Heart right ventricle (tissue), 2 donors: Measurements from ENCODE around the gene COL11A2.

DNA sequence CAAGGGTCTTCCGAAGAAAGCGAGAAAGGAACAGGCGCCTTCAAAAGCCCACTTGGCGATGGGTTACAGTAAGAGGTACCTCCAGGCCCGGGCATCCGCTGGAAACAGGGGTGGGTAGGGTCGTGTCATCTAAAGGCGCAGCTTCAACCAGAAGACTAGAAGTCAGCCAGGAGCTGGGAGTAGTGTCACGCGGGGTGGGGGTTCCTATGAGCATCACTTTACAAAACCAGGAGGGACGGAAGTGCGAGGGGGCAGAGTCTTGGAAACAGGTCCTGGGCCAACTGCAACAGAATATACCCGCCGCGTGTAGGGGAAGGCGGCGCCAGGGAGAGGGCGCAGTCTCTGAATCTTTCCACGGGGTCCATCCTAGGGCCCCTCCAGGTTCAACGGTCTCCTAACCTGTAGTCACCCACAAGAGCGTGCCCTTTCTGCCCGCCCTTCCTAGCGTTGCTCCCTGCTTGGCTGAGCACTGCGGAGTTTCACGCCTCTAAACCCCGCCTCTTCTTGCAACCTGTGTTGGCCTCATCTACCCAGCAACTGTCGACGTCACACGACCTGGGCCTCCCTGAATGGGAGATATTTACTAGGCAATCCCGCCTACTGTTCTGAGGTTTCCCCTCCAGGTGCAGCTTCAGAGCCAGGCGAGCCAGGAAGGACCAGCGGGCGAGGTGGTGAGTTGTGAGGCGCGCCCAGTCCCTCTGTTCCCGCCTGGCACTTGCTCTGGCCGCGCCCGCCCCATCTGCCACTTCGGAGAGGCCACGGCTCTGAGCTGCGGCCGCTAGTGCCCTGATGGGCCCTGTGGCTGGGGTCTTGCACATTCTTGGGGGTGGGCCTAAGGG lies 572 bp upstream of the PSMB8 start:
- PRO-cap, 2 experiments, result peak in 2 of 2 experiments; most common plus-strand start position 289 of the sequence (in 1); most common minus-strand start position 196 of the sequence (in 1)

DNA sequence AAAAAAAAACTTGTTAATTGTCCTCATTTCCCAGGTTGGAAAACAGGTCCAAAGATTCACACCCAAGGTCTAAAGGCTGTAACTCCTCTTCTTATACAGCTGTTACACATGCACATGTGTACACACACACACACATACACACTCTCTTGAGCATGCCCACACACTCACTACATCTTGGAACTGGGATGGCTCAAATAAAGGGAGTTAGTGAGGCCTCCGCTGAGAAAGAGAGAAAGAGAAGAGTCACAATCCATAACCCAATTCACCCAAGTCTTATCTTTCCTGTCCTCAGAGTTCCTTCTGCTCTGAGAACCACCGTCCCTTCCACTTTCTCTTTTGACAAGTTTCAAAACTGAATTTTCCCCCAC lies 3.1 kb upstream of the HLA-DMB start:
- PRO-cap, 2 experiments, result no peak in any of the 2 experiments

DNA sequence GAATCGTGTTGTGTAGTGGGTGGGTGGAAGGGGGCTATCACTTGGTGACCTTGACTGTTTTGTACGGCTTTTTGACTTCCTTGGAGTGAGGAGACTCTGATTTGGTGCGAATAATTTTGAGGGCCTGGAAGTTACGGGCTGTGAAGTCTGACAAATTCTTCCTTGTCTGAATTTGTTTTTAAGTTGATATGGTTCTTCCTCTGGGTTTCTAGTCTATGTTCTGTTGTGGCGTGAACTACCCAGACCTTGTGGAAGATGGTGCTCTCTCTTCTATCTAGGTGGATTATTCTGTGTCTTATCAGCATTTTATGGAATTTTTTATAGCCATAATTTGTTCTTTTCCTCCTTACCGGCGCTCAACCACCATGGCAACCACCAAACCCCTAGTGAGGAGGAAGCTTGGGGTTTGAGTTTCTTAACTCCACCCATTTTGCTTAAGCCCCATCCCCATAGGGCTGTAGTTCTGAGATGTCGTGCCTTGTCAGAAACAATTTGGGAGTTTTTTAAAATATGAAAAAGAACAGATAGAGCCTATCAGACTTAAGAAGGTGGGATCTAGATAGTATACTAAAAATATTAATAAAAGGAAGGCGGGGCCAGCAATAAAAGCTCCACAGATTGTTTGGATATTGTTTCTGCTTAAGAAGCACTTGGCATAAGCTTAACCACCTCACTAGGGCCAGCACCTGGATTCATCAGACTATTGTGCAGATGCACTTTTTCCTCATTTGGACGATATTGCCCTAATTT lies 5.5 kb downstream of the BRD2 start:
- PRO-cap, 2 experiments, result peak in 1 of 2 experiments; most common minus-strand start position 388 of the sequence (in 1)

DNA sequence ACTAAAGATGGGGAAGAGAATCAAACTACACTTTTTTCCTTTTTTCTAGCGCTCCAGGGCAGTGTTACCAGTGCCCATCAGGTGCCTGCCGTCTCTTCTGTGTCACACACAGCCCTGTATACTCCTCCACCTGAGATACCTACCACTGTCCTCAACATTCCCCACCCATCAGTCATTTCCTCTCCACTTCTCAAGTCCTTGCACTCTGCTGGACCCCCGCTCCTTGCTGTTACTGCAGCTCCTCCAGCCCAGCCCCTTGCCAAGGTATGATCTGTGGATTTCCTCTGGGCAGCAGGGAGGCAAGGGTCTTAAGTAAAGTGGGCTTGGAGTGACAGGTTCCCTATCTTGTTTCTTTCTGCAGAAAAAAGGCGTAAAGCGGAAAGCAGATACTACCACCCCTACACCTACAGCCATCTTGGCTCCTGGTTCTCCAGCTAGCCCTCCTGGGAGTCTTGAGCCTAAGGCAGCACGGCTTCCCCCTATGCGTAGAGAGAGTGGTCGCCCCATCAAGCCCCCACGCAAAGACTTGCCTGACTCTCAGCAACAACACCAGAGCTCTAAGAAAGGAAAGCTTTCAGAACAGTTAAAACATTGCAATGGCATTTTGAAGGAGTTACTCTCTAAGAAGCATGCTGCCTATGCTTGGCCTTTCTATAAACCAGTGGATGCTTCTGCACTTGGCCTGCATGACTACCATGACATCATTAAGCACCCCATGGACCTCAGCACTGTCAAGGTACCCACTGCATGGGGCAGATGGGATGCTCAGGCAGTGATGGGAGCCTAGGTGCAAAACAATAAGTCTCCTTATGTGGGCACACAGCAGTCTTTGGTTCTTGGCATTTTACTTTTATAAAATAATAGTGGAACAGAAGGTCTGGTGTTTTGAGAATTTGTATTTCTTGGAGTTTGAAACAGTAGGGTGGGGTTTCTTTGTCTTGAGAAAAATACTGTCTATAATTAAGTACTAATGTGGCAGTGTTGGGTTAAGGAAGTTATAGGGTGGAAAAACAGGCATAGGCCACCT lies 8.1 kb downstream of the BRD2 start:
- PRO-cap, 2 experiments, result no peak in any of the 2 experiments

DNA sequence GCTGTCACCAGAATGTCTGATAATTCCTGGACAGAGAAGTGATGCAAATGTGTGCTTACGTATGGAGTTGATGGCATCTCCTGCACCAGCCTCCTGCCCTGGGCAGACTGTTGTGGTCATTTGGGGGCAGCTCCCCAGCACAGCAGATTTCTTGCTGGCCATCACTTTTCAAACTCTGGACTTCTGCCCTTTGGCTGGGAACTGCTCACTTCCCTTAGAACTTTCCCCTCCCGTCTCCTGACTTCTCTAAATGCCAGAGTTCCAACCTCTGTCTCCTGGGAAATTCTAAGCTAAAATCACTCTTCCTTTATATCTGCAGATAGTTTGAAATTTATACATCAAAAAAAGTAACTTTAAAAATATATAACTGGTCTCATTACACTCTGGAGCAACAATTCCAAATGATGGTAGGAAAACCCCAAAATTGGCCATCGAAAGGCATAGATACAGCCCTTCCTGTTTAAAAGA lies 5.9 kb upstream of the HLA-DOA start:
- PRO-cap, 2 experiments, result peak in 1 of 2 experiments; most common plus-strand start position 271 of the sequence (in 1); most common minus-strand start position 177 of the sequence (in 1)

- PRO-cap, 2 experiments, result no peak in any of the 2 experiments
Observed at GRCh38 chr6:33017689-33018519, 8.5 kb upstream of the HLA-DOA start.

- PRO-cap, 2 experiments, result no peak in any of the 2 experiments
Observed at GRCh38 chr6:33172608-33173130, 19.6 kb downstream of the COL11A2 start.

- PRO-cap, 2 experiments, result peak in 1 of 2 experiments; most common plus-strand start chr6:33192574 (in 1); most common minus-strand start chr6:33192463 (in 1)
Observed at GRCh38 chr6:33192340-33192838, at the start of gene COL11A2. TSS of gene COL11A2 (minus strand) at chr6:33192467.

GRCh38 chr6:33211527-33212085 lies 3.3 kb downstream of the RING1 start:
- PRO-cap, 2 experiments, result no peak in any of the 2 experiments

DNA sequence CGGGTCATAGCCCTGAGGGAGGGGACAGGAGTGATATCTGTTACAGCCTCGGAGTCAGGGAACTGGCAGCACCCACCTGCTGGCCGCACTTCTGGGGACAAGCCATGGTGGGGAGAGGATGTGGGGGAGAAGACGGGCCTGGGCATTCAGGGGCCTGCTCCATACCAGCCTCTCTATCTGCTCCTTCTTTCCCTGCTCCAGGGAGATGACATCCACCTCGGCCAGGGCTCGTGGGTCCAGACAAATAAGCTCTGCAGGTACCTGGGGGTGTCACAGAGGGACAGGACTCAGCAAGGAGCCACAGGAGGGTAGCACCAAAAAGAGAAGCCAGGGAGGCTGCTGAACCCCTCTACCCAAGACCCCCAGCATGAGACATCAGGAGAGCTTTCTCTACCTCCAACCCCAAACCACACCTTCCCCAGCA lies 2.7 kb downstream of the B3GALT4 start:
- PRO-cap, 2 experiments, result no peak in any of the 2 experiments

GRCh38 chr6:33304901-33305988 lies 6.5 kb upstream of the RGL2 start:
- PRO-cap, 2 experiments, result no peak in any of the 2 experiments

DNA sequence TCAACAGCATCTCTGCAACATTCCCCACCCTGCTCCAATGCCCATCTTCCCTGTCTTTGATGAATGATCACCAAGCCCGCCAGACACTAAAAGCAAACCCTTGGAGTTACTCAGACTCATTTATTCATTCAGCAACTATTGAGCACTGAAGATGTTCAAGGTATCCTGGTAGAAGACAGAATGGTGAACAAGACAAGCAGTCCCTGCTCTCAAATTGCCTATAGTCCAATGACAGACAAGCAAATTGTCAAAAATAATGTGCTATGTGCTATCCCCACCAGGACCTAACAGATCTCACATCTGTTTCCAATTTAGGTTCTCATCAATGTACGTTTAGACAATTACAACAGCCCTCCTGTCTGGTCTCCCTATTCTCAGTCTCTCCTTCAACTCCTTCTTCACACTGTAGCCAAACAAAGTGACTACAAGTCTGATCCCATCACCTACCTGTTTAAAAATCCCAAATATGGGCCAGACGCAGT lies 7.5 kb upstream of the RGL2 start:
- PRO-cap, 2 experiments, result no peak in any of the 2 experiments

DNA sequence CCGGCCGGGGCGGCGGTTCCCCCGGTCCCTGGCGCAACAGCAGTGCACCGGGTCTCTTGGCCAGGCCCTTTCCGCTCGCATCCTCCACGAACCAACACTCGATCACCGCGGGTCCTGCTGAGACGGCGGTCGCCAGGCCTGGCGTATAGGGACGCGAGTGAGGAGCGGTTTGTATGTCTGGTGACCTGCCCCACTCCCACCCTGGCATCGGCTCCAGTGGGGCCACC lies 238 bp downstream of the TAPBP start:
- PRO-cap, 2 experiments, result peak in 1 of 2 experiments; most common plus-strand start position 97 of the sequence (in 1); most common minus-strand start position 145 of the sequence (in 1)

DNA sequence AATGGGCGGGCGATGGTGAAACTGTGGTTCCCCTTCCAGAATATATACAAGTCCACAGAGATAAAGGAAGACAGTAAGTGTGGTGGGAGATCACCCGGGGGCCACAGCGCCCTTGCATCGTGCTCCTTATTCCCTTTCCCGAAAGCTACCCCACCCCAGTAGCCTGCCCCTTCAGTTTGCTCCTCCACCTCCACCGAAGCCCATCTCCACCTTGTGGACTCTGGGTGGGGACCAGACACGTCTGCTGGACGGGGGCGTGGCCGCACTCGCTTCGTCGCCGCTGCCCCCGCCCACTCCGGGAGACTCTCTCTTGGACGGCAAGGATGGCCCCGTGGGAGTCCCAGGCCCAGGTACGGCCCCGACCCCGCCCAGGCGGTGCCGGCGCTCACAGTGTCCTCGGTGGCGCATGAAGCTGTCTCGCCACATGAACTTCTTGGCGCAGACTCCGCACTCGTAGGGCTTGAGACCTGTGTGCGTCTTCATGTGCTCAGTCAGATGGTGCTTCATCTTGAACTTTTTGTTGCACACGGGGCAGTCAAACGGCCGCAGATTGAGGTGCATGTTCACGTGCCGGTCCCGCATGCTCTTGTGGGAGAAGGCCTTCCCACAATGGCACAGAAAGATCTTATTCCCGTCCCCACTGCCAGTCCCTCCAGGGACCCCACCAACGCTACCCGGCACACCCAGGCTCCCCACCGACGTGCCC lies 1.1 kb upstream of the TAPBP start:
- PRO-cap, 2 experiments, result peak in 2 of 2 experiments; most common plus-strand start position 298 of the sequence (in 1); most common minus-strand start position 213 of the sequence (in 2)

GRCh38 chr6:33424969-33425593 lies 5.2 kb downstream of the SYNGAP1 start:
- PRO-cap, 2 experiments, result no peak in any of the 2 experiments

GRCh38 chr6:33633361-33634371 lies 12.5 kb downstream of the ITPR3 start:
- PRO-cap, 2 experiments, result peak in 2 of 2 experiments; most common plus-strand start chr6:33633879 (in 1); most common minus-strand start chr6:33633612 (in 1)

DNA sequence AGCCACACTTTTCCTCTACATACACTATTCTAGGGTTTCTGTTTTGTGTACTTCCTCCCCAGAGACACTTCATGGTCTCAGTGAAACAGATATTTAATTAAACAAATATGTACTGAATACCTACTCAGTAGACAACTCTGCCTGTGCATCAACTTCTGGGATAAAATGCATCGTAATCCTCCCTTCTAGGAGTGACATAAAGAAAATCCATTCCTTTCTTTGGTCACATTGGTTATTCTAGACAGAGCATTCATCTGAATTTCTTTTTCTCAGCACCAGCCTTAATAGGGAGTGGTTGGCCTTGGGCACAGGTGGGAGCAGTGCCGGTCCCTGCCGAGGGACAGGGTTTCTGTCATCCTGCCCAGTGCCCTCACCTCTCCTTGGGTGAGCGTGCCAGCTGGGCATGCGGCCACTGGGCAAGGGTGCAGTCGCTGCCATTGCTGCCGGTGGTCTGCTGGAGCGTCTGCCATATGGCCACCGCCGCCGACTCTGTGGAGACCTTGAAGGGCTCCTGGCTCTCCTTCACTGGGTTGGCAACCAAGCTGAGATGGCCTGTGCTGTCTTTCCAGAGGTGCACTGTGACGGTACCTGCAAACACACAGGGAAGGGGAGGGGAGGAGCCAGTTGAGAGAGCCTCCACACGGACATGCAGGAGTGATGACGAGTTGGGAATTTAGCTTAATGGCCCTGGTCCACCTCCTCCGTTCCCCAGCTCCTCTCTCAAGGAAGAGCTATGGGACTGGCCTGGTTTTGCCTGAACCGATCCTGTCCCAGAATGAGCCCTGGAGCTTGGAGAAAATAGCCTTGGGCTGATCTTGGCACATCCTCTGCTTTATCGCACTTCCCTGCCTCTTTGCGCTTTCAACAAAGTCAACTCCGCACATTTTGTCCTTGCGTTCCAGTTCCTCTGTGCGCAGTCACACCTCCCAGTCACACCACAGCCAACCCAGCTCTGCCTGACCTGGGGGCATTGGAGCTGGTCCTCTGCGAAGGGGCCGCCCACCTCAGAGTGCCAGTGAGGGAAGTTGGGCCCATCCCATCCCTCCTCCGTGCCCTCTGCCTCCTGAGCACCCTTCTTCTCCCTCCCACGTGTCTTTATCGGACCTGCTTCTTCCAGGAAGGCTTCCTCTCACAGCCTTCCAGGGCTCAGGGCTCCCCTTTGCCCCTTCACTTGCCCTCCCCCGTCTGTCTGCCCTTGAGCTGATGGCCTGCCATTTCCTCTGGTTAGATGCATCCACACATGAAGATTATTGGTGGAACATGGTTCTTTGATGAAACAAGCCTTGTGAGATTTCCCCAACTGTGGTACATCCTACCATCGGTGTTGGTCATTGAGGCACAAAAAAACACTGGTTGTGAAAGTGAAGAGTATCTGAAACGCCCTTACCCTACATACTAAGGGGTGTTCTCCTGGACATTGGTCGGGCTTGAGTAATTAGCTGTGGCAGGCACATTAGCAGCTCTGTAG lies 16.7 kb upstream of the UQCC2 start:
- PRO-cap, 2 experiments, result peak in 1 of 2 experiments; most common plus-strand start position 901 of the sequence (in 1); most common minus-strand start position 777 of the sequence (in 1)

DNA sequence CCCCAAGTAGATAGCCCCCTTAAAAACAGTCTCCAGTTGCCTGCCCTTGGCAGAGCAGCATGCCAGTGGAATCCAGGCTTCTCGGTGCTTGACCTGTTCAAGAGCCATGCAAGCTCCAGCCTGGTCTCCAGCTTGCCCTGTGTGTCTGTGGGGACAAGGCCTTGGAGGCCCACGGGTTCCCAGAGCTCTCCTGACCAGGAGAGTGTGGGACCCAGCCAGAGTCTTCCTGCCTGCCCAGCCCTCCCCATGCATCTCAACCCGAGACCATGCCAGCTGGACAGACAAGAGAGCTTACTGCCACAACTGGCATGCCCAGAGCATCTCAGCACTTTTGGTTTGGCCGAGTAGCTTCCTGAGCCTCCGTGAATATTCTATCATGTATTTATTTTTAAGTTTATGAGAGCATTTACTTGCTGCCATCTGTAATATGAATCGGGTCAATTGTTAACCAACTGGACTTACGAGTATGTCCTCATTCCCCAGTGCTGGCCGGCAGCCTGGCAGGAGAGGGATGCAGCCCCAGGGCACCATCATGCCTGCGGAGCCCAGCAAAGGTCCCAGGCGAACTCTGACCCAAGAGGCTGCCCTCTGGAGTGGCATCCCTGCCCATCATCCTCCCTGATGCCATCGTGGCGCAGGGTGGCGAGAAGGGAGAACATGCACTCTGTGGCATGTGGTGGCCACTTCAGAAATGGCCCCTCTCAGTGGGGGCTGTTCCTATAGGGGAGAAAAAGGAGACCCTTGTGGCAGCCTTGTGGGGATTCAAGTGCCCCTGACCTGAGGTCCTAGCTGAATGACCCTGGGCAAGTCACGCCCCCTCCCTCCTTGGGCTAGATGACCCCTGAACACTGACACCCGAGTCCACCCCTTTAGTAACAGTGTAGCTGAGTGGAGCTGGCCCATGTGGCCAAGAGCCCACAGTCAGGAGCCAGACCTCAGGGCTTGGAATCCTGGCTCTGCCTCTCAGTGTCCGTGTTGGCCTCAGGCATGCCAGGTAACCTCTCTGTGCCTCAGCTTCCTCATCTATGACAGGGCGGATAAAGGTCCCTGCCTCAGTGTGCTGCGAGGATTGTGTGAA lies 14.7 kb downstream of the IP6K3 start:
- PRO-cap, 2 experiments, result peak in 1 of 2 experiments; most common plus-strand start position 475 of the sequence (in 1); most common minus-strand start position 255 of the sequence (in 1)

DNA sequence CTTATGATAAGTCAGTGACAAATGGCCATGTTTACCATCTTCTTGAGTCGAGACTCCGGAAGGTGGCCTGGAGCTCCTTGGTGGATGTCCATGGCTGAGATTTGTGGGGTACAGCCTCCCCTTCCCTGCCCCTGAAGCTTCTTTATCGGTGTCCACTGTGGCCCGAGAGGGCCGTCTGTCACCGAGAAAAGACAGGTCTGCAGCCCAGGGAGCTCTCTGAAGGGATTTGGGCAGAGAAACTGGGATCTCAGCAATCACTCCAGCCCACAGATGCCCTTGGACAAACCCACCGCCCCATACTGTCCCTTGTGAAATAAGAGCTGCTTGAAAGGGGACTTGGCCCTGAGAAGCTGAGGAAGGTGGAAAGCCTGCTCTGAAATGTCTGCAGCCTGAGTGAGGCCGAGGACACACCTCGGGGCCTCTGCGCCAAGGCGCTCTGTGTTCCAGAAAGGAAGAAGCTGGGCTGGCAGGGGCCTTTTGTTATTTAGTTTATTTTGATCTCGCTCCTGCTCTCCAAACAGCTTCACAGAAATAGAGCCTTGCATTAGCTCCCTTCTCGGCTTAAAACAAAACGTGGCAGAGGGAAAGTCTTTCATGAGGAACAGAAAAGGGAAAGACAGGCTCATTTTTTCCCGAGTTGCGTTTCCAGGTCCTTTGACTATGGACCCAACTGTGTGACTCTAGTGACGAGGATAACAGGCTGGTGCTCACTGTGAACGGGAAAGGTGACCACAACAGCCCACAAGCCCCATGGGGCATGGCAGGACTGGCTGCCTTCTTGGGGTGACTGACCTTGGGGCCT lies 18.9 kb downstream of the LEMD2 start:
- PRO-cap, 2 experiments, result no peak in any of the 2 experiments

DNA sequence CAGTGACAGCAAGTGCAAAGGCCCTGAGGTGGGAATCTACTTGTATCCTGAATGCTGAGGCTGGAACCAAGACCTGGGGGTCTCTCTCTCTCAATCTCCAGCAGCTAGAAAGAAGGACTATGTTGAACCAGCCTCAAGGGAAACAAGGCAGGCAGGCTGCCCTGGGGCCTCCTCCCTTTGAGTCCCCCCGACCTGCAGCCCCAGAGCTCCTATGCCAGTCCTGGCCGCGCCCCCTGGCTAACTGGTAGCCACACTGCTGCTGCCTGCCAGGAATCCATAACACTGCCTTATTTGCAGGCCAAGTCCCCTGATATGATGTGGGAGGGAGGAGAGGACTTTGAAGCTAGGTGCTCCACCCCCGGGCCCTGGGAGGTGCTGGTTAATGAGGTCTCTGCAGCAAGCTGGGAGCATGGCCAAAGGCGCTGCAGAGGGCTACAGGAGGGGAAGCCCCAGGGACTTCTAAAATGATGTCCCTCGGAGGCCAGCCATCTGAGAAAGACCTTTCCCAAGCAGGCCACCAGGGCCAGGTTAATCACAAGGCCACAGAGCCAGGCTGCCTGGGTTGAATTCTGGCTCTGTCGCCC lies 150.9 kb downstream of the GRM4 start:
- PRO-cap, 2 experiments, result no peak in any of the 2 experiments